Osteocyte (in vitro differentiated cells): ENCODE data around the gene COX10.

DNA sequence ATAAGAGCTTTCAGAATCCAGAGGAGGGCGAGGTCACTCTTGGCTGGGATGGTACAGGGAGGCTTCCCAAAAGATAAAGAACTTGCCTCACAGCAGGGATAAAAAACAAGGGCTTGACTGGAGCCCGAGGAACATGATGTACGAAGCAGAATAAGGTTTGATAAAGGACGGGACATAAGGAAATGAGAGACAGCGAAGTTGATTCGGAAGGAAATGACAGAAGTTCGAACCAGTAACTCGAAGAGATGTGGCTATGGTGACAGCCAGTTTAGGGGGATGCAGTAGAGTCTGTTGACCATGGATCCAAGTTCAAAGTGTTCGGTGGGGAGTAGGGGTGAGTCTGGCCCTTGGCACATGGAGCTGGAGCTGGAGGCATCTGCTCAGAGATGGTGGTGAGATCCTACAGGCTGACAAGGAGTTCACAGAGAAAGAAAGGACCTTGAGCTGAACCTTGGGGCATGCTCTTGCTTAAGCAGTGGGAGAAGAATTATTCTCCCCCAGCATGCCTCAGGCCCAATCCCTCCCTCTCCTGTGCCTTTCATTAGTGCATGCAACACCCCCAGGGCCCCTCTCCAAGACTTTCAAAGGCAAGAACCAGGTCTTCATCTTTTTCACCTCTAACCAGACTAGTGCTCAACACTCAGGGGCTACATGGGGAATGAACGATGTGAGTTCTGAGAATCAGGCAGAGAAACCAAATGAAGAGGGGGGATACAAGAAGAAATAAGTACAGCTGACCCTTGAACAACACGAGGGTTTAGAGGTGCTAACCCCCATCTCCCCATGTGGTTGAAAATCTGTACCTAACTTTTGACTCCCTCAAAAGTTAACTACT is 137.8 kb upstream of the RCVRN start:
- PRO-cap: no peak

DNA sequence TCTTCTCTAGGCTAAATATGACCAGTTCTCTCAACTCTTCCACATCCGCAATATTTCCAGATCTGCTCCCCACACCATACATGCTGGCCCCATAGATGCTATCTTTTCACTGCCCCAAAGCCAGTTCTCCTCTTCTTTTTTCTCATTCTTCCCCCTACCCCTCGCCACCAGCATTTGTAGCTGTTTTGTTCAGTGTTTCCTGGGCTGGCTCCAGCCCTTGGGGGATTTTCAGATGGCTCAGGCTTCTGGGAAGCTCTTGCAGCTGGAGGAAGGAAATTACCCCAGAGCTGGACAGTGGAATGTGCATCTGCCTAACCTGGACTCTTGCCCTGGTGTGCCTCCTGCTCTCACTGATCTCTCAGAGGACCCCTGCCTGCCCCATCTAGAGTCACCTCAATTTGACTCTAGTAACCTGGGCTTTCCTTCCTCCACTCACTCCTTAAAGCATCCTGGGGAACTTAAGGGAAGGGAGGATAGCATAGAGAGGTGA is 82.8 kb downstream of the MYH13 start:
- PRO-cap: no peak

DNA sequence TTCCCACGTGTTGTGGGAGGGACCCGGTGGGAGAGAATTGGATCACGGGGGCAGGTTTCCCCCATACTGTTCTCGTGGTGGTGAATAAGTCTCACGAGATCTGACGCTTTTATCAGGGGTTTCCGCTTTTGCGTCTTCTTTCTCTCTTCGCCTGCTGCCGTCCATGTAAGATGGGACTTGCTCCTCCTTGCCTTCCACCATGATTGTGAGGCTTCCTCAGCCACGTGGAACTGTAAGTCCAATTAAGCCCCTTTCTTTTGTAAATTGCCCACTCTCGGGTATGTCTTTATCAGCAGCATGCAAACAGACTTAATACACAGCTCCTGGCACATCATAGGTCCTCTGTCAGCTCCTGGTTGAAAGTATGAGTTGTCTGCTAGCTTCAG is 81.1 kb downstream of the MYH13 start:
- PRO-cap: no peak

DNA sequence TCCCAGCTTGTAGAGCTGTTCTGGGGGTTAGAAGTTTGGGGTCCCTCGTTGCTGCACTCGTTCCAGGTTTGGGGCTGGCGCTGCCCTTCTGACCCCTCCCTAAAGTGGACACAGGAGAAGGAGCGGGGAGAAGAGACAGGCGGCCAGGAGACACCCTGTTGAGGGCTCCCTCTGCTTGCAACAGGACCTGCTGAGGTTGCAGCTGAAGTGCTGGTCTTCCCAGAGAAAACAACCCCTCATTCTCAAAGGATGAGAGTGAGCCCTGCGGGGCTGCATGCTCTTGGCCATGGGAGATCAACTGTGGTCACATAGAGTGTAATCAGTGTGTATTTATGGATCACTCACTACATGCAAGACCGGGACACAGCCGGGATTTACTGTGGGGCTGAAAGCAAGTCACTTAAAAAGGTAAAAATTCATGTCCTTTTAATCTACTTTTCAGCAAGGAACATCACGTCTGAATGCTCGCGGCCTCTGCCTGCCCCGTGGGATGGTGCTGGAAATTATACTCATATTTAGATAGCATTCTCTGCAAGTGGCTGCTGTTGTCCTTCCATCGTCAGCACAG is 34.1 kb downstream of the MYH3 start:
- PRO-cap: no peak

DNA sequence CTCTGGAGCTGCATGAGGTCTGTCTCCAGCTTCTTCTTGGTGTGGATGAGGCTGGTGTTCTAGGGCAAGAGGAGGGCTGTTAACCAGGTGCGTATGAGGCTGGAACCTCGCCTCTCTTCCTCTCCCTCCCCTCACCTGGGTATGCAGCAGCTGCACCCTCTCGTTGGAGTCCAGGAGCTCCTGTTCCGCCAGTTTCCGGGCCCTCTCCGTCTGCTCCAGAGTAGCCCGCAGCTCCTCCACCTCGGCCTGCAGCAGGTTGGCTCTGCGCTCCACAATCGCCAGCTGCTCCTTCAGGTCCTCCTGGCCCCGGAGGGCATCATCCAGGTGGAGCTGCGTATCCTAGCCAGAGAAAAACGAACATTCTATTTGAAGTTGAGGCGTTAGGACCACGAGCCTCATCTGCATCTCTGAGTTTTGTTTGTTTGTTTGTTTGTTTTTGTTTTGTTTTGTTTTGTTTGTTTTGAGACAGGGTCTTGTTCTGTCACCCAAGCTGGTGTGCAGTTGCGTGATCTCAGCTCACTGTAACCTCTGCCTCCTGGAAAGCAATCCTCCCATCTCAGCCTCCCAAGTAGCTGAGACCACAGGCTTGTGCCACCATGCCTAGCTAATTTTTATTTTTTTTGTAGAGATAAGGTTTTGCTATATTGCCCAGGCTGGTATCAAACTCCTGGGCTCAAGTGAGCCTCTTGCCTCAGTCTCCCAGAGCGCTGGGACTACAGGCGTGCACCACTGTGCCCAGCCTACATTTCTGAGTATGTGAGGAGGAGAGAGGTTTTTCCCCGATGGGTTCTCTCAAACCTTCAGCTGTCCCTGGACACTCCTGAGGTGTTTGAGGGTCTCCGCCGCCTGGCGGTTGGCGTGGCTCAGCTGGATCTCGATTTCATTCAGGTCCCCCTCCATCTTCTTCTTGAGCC is 25.2 kb downstream of the MYH3 start:
- PRO-cap: no peak

- PRO-cap: bidirectional peak, plus-strand start at chr17:10697966, minus-strand start at chr17:10697956
These were observed 403 bp downstream of the ADPRM start for GRCh38 chr17:10697840-10698153.

GRCh38 chr17:10738398-10739106 is 8.7 kb upstream of the TMEM220 start:
- PRO-cap: no peak

- PRO-cap: no peak
These were observed 970 bp downstream of the TMEM238L start for GRCh38 chr17:10802856-10803402.

GRCh38 chr17:10815159-10815725 is 11.3 kb upstream of the TMEM238L start:
- PRO-cap: no peak

- PRO-cap: no peak
These were observed 21.0 kb downstream of the DNAH9 start for GRCh38 chr17:11619198-11619723.

GRCh38 chr17:11975024-11975549 is 22.2 kb downstream of the ZNF18 start:
- PRO-cap: no peak

GRCh38 chr17:11997767-11998185 is 501 bp upstream of the ZNF18 start:
- PRO-cap: no peak

GRCh38 chr17:12067371-12068286 is 47.0 kb downstream of the MAP2K4 start:
- PRO-cap: no peak

DNA sequence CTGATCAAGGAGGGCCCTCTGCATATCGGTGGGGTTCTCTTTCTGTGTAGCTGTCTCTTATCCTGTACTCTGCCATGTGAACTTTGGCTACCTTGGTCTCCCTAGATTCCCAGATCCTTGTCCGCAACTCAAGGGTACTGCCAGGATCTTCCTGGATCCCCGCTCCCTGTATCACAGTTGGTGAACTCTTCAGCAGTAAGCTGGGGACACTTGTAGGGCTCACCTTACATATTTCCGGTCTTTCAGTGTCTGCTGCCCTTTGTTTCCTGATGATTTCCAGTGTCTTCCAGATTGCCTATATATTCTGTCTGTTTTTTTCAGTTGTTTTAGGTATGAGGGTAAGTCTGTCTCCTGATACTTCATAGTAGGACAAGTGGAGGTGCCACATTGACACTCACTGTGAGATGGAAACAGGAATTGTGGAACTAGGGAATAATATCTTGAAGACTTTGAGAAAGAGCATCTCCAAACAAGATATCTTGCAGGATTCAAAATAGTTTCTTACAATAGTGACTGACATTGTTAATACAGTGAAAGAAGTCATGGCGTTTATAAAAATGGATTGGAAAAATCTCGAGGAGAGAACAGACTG is 54.1 kb downstream of the MAP2K4 start:
- PRO-cap: no peak

DNA sequence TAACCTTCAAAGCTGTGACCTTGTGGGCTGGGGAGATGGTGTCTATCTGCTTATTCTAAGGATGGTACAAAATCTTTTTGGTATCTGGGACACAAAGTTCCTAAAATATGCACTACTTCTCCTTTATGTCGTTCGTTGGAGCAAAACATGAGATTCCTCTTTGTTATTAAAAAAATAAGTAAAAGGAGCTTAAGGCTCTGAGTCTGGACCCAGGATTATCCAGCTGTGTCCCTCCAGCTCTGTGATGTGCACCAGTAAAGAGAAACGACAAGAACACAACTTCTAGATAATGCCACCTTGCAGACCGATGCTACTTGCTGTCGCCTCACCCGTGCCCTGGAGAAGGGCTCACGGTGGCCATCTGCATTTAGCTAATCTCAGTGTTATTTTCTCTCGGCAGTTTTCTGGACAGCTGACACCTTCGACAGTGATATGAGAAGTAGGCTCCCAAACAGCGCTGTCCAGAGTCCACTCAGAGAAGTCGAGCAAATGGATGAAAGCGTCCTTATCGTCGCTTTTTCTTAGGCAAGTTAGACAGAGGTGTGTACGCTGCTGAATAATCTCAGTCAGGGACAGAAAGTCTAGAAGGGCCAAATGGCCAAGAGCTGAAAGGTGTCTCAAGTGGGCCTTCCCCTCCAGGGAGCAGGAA is 42.6 kb upstream of the MYOCD start:
- PRO-cap: no peak

- PRO-cap: no peak
These were observed 47.2 kb upstream of the ARHGAP44 start for GRCh38 chr17:12742041-12742630.

- PRO-cap: no peak
These were observed 44.1 kb downstream of the ELAC2 start for GRCh38 chr17:12973493-12974339.

DNA sequence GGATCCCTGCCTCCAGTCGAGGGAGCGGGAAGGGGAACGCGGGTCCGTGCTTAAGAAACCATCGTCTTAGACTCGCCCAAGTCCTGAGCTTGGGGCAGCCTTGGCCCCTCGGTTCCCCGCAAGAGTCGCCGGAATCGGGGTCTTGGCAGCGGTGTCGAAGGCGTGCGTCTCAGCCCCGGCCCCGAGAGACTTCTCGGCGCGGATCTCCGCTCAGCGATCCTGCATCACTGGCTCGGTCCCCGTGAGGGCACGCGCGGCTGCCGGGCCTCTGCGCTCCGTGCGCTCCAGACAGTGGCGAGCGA is 453 bp downstream of the HS3ST3A1 start:
- PRO-cap: no peak

DNA sequence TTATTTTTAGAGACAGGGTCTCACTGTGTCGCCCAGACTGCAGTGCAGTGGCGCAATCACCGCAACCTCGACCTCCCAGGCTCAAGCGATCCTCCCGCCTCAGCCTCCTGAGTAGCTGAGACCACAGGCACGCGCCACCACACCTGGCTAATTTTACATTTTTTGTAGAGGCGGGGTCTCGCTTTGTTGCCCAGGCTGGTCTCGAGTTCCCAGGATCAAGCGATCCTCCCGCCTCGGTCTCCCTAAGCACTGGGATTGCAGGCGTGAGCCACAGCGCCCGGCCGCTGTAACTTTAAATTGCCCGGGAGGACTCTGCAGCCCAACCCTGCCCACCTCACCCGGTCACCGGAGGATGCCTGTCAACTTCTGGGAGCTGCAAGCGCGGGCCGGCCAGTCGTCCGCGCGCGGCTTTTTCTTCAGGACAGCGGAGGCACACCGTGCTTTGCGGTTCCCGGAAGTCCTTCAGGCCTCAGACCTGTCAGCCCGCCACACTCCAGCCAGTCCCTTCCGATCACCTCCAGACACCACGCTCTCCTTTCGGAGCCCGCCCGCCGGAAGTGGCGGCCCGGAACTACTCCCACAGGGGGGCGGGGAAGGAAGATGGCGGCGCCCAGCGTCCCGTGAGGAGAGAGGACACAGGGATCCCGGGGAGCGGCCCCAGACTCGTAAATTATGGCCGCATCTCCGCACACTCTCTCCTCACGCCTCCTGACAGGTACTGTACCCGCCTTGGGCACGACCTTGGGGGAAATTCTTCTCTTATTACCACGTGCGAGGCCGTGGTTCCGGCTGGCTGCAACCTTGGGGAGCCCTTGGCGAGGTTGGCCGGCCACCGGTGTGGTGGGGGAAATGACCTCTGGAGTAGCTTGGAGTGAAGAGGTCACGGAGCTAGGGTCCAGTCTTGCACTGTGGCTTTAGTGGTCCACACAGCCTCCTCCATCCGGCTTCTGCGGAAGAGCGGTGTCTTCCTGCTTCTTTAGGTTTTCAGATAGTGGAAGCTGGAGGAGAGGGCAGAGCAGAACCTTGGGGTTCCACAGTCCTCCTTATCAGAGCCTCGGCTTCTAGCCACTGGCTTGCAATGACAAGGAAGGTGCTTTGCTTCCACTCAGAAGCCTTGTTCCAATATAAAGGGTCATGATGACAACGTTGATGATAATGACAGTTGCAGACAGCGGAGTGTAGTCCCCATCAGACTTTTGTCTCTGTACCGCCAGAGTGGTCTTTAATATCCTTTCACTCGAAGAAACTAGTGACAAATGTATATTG is at the start of gene COX10:
TSS of gene COX10 (plus strand) at position 571 of the 1,266 bp plus-strand sequence.
- PRO-cap: bidirectional peak, plus-strand start at position 582 of the sequence, minus-strand start at position 546 of the sequence

GRCh38 chr17:14197407-14197881 is 39.2 kb downstream of the CDRT15 start:
- PRO-cap: no peak